ENCODE measurements around a stretch of chr1.

- RRBS = no CpG with 5 or more reads among the region's 2 CpGs
These were observed 37.1 kb downstream of the F3 start for GRCh38 chr1:94504415-94504836.

GRCh38 chr1:94535954-94536532, 5.5 kb downstream of the F3 start:
- RRBS = no CpG with 5 or more reads among the region's 8 CpGs

DNA sequence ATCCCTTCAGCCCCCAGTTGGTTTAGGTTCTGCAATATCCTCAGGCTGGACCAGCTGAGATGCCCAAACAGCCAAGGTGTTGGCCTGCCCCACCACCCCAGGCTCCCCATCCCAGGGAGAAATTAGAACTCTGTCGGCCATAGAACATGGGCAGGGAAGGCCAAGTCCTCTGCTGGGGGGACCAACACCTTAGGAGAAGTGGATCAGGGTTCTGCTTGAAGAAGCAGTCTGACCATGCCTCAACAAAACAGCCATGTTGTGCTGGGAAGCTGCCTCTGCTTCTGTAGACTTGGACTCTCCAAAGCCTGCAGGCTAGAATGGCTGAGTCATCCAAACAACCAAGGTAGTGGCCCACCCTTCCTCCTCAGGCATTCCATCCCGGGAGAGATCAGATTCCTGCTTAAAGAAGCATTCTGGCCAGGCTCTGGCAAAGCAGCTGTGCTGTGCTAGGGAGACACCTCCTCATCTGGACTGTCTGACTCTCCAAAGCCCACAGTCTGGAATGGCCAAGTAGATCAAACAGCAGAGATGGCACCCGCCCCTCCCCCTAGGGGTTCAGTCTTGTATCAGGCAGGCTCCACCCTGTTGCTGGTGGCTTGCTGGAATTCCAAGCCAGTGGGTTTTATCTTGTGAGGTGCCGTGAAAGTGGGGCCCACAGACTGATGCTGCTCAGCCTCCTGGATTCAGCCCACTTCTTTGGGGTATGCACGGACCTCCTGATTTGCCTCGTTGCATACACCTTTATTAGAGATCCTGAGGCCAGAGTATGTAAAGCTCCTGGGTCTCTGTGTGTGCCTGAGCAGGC, 38.3 kb upstream of the F3 start:
- RRBS = no CpG with 5 or more reads among the region's 6 CpGs

DNA sequence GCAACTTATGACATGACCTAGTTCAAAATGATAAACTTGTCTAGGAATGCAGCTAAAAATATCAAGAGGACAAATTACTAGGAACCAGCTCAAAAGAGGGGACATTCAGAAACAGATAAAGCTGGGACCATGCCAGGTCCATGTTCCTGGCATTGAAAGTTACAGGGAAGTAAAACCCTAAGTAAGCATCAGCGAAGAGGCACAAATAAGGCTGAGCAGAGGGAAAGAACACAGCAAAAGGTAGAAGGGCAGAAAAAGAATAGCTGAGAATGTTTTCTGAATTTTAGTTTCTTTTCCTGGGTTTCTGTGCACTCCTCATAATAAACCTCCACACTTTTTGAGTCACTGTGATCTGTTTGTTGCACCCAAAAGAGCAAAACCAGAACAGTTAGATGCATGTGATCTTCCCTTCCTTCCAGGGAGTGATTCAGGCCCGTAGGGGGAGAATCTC, 48.9 kb upstream of the F3 start:
- RRBS = no CpG with 5 or more reads among the region's 2 CpGs

- RRBS = no CpG with 5 or more reads among the region's 12 CpGs
These were observed 60.8 kb upstream of the F3 start for GRCh38 chr1:94602250-94602944.

DNA sequence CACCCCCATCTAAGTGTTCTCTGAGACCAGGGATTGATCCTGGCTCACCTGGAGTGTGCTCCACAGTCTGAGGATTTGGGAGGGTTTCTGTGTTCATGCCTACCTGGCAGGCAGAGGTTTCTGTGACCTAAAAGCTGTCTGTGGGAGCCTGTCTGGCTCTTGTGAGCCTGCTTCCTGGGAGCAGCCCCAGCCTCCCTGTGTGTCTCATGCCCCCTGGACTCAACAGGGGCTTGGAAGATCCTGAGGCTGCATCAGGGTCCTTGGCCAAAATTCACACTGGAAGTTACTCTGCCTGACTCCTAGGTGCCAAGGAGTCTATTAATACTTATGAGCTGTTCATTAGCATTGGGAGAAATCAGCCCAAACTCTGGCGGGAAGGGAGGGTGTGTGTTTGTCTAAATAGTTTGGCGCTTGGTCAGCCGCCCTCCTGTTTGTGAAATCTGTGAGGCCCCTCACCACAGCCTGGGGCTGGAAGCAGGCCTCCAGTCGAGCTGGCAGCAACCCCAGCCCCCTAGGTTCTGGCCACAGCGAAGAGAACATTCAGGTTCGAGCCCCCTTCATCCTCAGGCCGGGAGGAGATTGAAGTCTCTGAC, 82.0 kb upstream of the F3 start:
- RRBS = no CpG with 5 or more reads among the region's 7 CpGs

- RRBS = no CpG with 5 or more reads among the region's 4 CpGs
These were observed 53.0 kb downstream of the CNN3 start for GRCh38 chr1:94873719-94874414.

GRCh38 chr1:95216465-95216664, 17.6 kb upstream of the RWDD3 start:
- RRBS = no CpG with 5 or more reads among the region's 5 CpGs

GRCh38 chr1:95247590-95248137, 13.7 kb downstream of the RWDD3 start:
- RRBS = no CpG with 5 or more reads among the region's 4 CpGs

DNA sequence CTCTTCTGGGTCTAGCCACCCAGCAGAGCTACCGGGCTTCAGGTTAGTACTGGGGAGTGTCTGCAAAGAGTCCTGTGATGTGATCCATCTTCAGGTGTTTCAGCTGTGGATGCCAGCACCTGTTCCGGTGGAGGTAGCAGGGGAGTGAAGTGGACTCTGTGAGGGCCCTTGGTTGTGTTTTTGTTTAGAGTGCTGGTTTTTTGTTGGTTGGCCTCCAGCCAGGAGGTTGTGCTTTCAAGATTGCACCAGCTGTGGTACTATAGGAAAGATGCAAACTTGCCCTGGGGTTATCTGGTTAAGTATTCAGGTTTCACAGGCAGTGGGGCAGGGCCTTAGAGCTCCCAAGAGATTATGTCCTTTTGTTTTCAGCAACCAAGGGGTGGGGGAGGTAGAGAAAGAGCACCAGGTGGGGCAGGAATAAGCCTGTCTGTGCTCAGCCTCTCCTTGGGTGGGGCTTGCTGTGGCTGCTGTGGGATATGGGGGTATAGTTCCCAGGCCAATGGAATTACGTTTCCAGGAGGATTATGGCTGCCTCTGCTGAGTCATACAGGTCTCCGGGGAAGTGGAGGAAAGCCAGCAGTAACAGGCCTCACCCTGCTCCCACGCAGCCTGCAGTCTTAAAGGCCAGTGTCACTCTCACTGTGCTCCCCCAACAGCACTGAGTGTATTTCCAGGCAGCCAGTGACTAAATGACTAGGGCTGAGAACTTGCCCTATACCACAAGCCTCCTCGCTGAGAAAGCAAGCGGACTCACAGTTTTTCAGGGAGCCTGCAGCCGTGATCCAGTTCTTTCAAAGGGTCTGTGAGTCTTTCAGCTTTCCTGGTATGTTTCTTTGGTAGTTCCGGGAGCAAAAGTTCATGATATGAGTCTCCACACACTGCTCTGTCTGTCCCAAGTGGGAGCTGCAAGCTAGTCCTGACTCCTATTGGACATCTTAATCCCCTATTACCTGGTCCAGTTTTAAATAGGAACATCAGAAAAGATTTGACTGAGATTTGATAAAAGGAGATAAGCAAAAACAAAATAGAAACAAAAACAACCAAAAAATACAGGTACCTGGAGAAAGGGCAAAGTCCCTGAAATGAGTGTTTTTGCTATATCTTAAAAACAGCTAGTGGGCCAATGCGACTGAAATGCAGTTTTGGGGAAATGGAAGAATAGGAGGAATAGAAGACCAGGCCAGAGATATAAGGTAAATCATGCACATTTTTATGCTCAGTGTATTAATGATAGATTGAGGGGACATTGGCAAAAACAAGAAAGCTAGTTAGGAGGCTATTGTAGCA, 508.8 kb downstream of the RWDD3 start:
- RRBS = 93% methylated on average over 1 of the region's 10 CpGs

- RRBS = no CpG with 5 or more reads among the region's 4 CpGs
These were observed 721.4 kb downstream of the RWDD3 start for GRCh38 chr1:95955467-95955844.

GRCh38 chr1:96802903-96803863, 81.6 kb downstream of the PTBP2 start:
- RRBS = no CpG with 5 or more reads among the region's 4 CpGs

DNA sequence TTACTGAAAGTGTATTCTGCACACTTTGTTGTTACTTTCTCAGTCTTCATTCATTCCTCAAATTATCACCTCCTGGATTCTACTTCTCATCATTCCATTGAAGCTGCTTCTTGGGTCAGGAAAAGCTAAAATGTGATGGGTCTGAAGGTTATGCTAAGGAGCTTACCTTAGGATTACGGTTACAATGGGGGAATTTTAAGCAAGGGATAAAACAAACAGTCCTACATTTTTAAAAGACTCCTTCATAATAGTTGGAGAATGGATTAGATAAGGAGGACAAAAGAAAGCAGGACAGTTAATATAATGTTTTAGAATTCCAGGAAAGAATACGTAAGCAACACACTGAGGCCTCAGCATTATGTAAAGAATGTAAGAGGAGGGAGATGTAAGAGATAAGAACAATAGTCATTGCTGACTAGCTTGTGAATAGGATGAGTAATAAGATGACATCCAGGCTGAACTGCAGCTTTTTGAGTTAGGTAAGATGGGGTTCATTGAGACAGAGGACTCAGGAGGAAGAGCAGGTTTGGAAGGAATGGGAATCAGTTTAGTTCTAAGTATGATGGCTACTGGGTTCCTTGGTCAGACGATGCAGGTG, 372.6 kb downstream of the PTBP2 start:
- RRBS = no CpG with 5 or more reads among the region's 3 CpGs

GRCh38 chr1:97554862-97555400, 365.9 kb downstream of the DPYD start:
- RRBS = no CpG with 5 or more reads among the region's 3 CpGs

DNA sequence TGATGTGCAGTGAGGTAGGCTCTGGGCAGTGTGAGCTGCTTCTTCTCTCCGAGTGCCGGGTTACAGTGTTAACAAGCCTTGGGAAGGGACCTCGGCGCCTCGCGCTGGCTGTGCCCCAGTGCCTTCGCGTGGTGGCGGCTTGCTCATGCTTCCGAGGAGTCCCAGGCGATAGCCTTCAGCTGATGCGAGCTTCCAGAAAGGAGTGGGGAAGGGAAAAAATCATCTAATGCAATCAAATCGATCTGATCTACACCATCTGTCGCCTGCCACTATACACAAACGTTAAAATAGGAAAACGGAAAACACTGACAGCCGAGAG, 128.6 kb upstream of the DPYD start:
- RRBS = no CpG with 5 or more reads among the region's 17 CpGs

GRCh38 chr1:98054169-98054710, 133.4 kb upstream of the DPYD start:
- RRBS = 25% methylated on average over 12 of the region's 33 CpGs

GRCh38 chr1:98661406-98661525, 255 bp upstream of the SNX7 start:
- RRBS = 5% methylated on average over 2 of the region's 7 CpGs

- RRBS = no CpG with 5 or more reads among the region's 2 CpGs
These were observed 79.2 kb upstream of the PALMD start for GRCh38 chr1:99566566-99567210.

- RRBS = no CpG with 5 or more reads among the region's 5 CpGs
These were observed 55.1 kb upstream of the PALMD start for GRCh38 chr1:99590586-99591435.

GRCh38 chr1:99652613-99653311, 6.8 kb downstream of the PALMD start:
- RRBS = no CpG with 5 or more reads among the region's 4 CpGs